AG10803 (cell line): ENCODE results near the genes YPEL5 and GALNT14.

DNA sequence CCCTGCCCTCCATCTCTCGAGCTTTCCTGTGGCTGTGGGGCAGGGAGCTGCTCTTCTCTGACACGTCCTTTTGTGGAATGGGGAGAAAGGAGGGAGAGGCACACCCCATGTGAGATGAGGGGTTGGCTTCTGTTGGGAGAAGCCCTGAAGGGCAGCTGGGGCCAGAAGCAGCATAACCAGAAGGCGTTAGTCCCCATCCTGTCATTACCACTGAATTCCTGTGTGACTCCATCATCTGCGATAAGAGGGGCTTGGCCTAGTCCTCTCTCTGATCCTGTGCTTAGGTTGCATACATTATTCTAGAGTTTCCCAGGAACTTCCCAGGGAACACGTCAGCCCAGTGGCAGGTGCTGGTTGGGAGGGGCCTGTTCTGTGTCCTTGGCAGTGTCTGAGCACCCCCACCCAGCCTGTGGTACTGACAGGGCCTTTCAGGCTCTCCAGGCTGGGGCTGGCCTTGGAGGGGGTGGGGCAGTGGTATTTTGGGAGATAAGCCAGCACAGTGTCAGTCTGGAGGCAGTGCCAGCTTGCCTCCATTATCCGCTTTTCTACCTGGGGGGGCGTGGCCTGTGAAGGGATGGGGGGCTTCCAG is 4.5 kb upstream of the TOGARAM2 start:
- RRBS = no CpG with 5 or more reads among the region's 7 CpGs

DNA sequence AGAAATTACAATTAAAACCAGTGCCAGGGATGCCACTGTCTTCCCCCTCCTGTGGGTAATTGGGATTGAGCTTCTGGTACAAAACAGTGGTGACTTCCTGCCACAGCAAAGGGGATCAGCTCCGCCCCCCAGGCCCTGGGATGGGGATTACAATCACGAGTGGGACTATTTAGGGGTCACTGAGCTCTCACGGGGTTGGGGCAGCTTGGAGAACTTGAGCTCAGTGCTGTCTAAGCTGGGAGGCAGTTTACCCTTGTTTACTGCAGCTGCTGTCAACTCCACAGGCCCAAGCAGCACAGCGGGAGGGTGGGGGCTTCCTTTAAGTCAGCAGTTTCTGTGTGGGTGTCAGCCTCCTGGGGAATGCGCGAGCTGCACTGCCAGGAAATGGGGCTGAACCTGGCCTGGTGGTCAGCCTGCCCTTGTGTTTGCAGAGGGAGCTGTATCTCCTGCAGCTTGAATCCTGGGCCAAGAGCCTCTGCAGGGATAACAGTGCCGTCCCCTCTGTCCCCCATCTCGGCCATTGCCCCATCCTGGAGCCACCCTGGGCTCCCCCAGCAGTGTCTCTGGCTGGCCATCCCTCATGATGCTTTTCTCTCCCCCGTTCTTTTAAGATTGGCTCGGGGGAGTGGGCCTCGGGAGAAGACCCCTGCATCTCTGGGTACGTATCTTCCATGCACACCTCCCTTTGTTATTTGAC is 29.9 kb downstream of the TOGARAM2 start:
- RRBS = no CpG with 5 or more reads among the region's 12 CpGs

GRCh38 chr2:29033253-29033599 is 41.1 kb downstream of the PCARE start:
- RRBS = no CpG with 5 or more reads among the region's 2 CpGs

DNA sequence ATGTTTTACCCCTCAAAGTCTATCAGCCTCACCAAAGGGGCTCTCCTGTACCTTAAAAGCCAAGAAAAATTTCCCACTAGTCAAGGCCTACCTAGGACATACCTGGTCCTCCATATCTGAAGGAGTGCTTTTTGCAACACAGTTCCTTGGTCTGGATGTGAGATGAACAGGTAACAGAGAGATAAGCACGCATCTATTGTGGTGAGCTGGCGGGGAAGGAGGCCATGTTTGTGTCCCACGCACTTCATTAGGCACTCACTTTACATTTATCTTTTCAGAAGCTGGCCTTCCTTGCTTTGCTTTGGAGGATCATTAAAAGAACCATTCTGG is 4.0 kb upstream of the PCARE start:
- RRBS = no CpG with 5 or more reads among the region's 3 CpGs

DNA sequence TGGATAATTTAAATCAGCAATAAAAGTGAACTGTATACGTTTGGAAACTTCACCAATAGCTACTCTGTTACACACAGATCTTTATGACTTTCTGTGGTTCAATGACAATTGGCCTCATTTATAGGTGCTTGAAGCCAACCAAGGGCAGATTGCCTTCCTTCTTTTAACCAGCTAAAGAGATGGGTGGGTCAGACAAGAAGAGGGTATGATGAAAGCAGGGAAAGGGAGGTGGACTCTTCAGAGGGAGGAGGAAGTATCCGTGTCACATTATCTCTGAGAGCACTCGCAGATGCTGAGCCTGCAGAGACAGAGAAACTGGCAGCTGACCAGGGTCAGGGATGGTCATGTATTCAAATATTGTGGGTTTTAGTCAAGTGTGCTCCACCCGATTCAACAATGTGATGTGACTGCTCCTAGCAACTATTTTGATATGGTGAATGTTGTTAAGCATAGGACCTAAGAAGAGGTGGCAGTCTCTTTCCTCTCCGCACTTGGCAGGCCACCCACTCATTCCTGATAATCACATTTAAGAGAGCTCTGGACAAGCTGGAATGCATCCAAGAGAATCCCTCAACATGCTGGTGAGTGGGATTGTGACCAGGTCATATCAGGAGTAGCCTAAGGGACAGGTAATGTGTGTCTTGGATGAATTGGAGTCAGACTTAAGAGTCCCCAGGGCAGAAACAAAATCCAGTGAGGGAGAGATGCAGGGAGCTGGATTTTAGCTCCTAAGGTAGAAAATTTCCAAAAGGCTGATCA is 1.3 kb upstream of the CLIP4 start:
- RRBS = no CpG with 5 or more reads among the region's 5 CpGs

GRCh38 chr2:29233324-29234026 is 118.3 kb downstream of the CLIP4 start:
- RRBS = no CpG with 5 or more reads among the region's 9 CpGs

- RRBS = 0% methylated on average over 1 of the region's 57 CpGs
These were observed at the start of gene YPEL5 for GRCh38 chr2:30146064-30147105. Gene YPEL5, plus strand, starts transcription at chr2:30147007.

- RRBS = no CpG with 5 or more reads among the region's 8 CpGs
These were observed 16.5 kb downstream of the YPEL5 start for GRCh38 chr2:30163275-30163648.

GRCh38 chr2:30165982-30166573 is 19.3 kb downstream of the YPEL5 start:
- RRBS = no CpG with 5 or more reads among the region's 4 CpGs

GRCh38 chr2:30336812-30337781 is 105.8 kb downstream of the LBH start:
- RRBS = 65% methylated on average over 3 of the region's 16 CpGs

DNA sequence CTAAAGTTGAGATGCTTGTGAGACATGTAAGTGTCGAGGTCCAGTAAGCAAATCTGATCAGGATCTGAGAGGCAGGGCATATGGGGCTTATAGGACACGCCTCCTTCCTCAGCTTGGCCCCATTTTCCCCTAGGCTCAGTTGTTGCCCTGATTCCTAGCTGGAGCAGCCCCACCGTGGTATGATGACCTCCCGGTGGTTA is 107.9 kb downstream of the LBH start:
- RRBS = no CpG with 5 or more reads among the region's 4 CpGs

DNA sequence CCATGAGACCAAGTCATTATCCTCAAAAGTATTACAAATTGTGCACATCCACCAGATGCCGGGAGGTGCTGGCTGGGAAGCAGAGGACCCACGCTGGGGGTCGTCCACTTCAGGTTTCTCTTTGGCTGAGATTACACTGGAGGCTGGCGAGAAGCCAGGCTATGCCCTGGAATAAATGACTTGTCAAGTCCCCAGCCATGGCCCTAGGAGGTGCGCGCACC is 42.5 kb upstream of the LCLAT1 start:
- RRBS = no CpG with 5 or more reads among the region's 6 CpGs

- RRBS = no CpG with 5 or more reads among the region's 15 CpGs
These were observed 712 bp downstream of the LCLAT1 start for GRCh38 chr2:30447740-30448175.

DNA sequence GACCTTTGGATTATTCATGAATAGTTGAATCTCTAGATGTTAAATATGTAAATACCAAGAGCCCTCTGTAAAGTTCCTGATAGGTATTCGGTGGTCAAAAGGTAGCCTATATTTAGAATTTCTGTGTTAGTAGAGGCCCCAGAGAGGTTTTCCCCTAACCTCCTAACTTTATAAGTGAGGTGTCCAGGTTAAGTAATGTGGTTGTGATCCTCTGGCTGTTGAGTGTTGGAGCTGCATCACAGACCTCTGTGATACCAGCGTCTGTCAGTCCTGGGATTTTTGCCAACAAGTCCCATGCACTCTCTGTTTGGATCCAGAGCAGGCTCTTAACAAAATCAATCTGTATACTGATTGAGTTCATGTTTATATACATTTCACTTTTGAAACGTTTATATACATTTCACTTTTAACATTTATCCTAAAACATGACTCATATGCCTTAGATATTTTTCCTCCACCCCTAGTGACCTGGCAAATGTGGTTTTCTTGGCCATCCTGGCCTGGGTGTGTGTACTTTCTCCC is 67.5 kb downstream of the LCLAT1 start:
- RRBS = no CpG with 5 or more reads among the region's 3 CpGs

- RRBS = 3% methylated on average over 36 of the region's 118 CpGs
These were observed at the start of gene GALNT14 for GRCh38 chr2:31137818-31139200. Gene GALNT14, minus strand, starts transcription at chr2:31138440.

DNA sequence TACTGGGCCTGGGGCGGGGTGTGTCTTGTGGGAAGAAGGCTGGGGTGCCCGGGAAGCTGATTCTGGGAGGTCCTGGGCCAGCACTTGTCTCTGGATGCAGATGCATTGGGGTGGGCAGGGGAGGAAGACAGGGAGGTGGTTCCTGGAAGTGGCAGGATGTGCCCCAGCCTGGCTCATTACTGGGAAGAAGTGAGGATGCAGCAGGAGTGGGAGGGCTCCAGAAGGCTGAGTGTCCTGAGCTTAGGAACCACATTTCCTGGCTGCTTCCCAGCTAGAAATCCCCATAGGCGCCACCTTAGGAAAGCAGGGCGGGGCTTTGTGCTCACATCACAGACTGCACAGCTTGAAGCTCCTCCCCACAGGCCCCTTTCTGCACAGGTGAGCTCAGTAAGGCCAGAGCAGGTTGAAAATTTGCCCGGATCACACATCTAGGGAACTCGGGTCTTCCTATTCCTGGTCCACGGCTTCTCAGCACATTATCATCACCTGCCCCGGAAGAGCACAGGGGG is 19.8 kb downstream of the EHD3 start:
- RRBS = 91% methylated on average over 4 of the region's 8 CpGs

- RRBS = 100% methylated on average over 1 of the region's 4 CpGs
These were observed 49.1 kb downstream of the XDH start for GRCh38 chr2:31365548-31365747.

- RRBS = no CpG with 5 or more reads among the region's 2 CpGs
These were observed 198.6 kb downstream of the MEMO1 start for GRCh38 chr2:31812053-31812689.

- RRBS = no CpG with 5 or more reads among the region's 5 CpGs
These were observed 81.7 kb downstream of the MEMO1 start for GRCh38 chr2:31928783-31929906.

GRCh38 chr2:31939703-31940879 is 70.7 kb downstream of the MEMO1 start:
- RRBS = no CpG with 5 or more reads among the region's 6 CpGs